LUHMES (cell line): ENCODE results near the genes ADM and CSNK2A3.

GRCh38 chr11:10304390-10305235 lies at the start of gene ADM:
Gene ADM (plus strand): TSS chr11:10305073.
- PRO-cap, result bidirectional peak, plus-strand start at chr11:10305072, minus-strand start at chr11:10304833

DNA sequence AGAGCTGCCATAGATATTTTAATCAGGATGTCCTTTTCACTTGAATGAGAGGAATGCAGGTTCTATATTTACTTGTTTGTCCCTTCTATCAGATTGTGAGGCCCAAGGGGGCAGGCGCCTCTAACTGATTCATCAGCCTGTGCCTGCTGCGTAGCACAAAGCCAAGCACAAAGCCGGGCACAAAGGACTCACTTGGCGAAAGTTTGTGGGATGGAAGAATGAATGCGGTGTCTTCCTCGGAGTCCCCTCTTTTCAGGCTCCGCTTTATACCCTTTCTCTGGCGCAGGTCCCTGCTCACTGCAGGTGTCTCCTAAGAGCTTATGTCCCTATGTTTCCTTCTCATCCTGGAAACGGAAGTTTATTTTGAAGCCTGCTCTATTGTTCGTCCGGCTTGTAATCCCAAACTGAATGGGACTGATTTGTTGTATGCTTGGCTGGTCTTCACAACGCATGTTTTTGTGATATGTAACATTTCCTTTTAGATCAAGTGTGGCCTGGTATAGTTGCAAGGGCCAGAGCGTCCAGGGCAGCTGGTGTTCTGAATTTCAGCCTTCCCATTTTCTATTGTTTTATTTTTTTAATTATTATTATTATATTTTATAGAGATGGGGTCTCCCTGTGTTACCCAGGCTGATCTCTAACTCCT lies 47.4 kb downstream of the ADM start:
- PRO-cap, result no peak

DNA sequence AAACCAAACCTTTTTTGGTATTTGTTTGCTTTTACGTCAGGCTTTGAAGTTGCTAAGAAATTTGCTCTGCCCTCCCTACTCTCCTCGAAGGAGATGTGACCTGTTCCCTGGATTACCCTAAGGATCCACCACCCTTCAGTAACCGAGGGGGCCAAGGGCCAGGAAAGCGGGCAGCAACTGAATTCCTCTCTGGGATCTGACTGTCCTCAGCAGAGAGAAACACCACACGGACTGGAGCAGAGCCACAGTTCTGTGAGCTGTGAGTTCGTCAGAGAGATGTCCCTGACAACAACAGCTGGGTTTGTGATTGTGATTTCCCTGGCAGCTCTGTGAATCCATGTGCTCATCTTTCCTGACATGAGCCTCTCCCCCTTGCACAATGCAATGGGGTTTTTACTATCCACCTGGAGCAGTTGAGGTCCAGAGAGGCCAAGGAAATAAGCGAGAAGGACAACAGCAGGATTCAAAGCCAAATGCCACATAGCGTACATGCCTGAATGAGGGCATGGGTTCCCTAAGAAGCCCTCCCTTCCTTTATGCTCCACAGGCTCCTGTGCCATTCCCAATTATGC lies 69.4 kb upstream of the AMPD3 start:
- PRO-cap, result no peak

DNA sequence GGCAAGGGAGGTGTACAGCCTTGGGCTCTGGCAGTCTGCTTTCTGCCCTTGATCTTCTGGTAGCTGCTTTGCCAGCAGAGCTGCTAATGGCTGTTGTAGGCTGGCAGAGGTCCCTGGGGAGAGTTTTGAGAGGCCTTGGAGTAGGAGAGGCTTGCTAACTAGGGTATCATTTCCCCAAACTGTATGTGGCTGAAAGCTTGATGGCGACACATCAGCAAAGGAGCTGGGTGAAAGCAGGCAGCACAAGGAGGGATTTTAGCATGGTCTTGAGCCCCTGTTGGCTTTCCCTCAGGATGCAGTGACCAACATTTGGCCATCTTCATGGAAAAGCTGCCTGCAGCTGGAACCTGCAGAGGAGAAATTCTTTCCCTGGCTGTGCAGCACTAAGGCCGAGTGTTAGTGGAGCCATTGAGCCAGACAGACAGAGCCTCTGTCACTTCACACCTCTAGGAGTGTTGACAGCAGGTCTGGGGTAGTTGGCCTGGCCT lies 3.5 kb upstream of the AMPD3 start:
- PRO-cap, result no peak

DNA sequence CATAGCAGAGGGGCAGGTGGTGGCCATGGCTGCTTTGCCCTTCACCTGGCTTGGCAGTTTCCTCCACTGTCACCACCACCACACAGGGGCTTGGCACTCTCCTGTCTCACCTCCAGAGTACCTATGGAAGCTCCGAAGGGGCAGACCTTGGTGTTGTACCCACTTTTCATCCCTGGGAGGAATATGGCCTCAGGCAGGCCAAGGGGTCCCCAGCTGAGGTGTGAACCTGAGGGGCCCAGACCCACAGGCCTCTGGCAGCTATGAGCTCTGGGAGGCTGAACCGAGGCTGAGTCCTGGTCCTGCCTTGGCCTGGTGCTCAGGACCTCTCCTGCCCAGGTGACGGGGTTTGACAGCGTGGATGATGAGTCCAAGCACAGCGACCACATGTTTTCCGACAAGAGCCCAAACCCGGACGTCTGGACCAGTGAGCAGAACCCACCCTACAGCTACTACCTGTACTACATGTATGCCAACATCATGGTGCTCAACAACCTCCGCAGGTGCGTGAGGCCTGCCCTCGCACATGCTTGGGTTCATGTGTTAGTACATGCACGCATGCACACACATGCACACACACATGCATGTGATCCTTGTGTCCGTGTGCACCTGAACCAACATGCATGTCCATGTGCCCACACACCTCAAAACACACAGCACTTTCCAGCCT lies 41.1 kb downstream of the RNF141 start:
- PRO-cap, result no peak

DNA sequence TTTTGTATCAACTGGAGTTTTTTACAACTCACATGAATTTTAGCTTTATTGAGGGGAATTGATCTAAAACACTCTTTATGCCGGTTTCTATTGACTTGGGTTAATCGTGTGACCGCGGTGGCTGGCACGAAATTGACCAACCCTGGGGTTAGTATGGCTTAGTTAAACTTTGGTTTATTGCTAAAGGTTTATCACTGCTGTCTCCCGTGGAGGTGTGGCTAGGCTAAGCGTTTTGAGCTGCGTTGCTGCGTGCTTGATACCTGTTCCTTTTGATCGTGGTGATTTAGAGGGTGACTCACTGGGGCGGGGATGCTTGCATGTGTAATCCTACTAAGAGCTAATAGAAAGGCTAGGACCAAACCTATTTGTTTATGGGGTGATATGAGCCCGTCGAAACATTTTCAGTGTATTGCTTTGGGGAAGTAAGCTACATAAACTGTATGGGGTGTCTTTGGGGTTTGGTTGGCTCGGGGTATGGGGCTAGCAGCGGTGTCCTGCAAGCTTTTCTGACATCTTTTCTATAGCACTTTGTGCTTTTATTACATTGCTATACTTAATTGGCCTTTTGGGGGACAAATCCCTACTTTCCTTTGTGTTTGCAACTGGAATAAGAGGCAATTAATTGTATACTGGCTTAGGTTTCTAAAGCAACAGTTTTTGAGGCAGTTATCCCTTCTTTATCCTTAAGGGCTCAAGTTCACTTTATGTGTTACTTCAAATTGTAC lies 31.0 kb downstream of the RNF141 start:
- PRO-cap, result no peak

DNA sequence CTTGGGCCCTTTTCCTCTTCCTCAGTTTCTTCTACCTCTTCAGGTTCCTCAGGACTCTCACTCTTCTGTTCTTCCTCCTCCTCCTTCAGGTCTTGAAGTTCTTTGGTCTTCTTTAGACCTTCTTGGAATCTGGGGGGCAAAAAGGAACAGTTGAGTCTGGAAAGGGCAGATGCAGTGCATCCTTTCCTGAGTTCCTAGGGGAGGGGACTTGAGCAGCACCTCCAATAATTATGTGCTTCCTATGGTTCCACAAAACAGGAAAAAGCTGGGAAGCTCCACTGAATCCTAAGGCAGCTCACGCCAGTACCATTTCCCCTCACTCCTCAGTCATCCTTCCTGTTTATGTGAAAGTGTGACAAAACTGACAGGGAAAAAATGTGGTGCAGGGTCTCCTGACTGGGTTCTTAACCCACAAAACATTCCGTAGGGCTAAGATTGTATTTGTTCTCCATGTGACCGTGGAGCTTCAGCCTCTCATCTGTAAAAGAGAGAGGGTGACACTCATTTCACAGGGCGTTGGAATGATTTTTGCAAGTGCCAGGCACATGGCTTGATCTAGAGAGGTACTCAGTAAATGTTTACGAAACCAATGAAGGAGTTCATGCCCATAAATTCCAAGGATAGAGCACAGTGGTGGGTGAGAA lies 12.1 kb upstream of the LYVE1 start:
- PRO-cap, result no peak

- PRO-cap, result no peak
These were observed 20.4 kb upstream of the LYVE1 start for GRCh38 chr11:10588723-10589442.

GRCh38 chr11:10618500-10619074 lies 50.1 kb upstream of the LYVE1 start:
- PRO-cap, result no peak

- PRO-cap, result no peak
These were observed 36.1 kb downstream of the IRAG1 start for GRCh38 chr11:10657334-10657970.

- PRO-cap, result no peak
These were observed 34.0 kb downstream of the IRAG1 start for GRCh38 chr11:10659526-10660084.

- PRO-cap, result no peak
These were observed 11.3 kb downstream of the IRAG1 start for GRCh38 chr11:10682296-10682654.

DNA sequence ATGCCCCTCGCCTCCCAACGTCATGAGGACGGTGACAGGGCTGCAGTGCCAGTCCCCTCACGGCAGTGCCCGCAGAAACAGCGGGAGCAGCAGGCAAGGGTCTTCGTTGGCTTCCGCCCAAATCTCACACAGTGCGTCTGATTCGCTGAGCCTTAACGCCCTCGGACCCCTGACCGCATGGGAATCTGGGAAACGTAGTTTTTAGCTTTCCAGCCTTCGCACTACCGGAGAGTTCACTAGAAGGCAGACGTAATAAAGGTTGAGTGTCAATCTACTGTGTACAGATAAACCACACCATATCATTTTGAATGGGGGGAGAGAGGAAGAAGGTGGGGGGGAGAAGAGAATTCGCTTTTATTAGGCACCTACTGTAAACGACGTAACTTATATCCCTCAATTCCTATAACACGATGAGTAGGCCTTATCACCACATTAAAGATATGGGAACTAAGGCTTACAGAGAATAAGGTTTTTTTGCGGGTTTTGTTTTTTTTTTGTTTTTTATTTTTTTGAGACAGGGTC lies 21.8 kb upstream of the CTR9 start:
- PRO-cap, result no peak

- PRO-cap, result no peak
These were observed 27.5 kb downstream of the CTR9 start for GRCh38 chr11:10778498-10779007.

GRCh38 chr11:10809034-10810082 lies 632 bp upstream of the EIF4G2 start:
- PRO-cap, result bidirectional peak, plus-strand start at chr11:10809144, minus-strand start at chr11:10808927; bidirectional peak, plus-strand start at chr11:10809686, minus-strand start at chr11:10809609

- PRO-cap, result no peak
These were observed 74.2 kb upstream of the ZBED5 start for GRCh38 chr11:10932050-10932556.

DNA sequence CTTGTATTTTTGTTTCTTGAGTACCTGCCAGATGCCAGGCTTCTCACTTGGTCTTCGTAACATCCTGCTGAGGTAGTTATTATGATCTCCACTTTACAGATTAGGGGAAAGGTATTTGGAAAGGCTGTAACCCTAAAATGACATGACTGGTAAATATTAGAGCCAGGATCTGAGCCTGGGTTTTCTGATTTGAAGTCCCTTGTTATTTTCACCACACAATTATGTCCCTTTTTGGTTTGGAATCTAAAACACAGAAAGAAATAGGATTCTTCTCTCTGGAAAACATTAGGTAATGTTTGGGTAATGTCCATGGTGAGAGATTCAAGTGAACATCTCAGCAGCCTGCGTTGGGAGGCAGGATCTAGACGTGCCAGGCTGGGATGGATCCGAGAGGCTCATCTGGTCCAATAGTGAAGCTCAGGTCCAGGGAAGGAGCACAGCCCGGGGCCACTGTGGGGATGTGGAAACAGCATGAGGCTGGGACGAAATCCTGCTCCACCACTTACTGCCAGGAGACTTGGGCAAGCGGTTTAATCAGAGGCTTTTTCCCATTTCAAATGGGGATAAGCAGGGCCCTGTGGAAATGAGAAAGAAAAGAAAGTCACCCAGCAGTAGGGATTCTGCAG lies 109.9 kb downstream of the CSNK2A3 start:
- PRO-cap, result no peak

DNA sequence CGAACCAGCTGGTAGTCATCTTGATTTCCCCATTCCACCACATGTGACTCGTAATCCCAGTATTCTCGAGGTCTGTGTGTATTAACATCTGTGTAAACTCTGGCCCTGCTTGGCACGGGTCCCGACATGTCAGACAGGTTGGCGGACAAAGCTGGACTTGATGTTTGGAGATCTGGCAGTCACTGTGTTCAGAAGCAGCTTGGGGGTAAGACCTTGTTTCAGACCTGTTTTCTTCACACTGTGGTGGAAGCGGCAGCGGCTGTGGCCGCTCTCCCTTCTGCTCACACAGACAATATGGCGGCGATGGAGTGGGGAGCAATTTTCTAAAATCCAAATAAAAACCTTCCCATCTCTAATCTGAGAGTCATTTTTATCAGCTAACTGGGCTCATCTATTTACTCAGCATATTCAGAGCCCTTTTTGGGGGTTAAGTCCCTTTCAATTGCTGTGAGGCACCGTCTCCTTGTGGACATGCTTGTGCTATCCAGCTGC lies at the start of gene CSNK2A3:
CSNK2A3 (minus strand) TSS at position 259 of the 492 bp plus-strand sequence.
- PRO-cap, result no peak

DNA sequence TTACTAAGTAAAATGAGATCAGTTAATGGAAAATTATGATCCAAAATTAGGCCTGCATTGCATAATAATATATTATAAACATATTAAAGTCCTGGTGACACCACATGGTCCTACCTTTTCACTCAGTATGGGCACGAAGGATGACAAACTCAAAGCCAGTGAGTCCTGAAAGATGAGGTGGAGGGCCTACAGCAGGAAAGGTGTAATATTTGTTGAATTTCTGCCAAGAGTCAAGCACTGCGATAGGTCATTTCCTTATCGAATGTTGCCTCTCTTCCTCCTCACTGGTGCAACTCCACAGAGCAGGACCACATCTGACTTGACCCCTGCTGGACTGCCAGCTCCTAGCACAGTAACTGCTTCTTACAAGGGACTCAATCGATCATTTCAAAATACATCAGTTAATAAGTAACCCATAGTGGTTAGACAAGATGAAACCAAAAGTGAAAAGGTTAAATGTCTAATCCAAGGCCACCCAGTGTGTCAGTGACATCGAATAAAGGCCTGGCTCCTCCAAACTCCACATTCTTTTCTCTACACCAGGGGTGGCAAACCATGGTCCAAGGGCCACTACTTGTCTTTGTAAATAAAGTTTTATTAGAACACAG lies 98.4 kb upstream of the CSNK2A3 start:
- PRO-cap, result no peak

- PRO-cap, result no peak
These were observed 44.6 kb downstream of the GALNT18 start for GRCh38 chr11:11577241-11577645.